GM23338 (cell line): ENCODE results near the gene RAB1A.

GRCh38 chr2:64381930-64382340 lies 72.0 kb upstream of the LGALSL start:
- PRO-cap: no peak
- RAMPAGE, long total RNA: no peak

DNA sequence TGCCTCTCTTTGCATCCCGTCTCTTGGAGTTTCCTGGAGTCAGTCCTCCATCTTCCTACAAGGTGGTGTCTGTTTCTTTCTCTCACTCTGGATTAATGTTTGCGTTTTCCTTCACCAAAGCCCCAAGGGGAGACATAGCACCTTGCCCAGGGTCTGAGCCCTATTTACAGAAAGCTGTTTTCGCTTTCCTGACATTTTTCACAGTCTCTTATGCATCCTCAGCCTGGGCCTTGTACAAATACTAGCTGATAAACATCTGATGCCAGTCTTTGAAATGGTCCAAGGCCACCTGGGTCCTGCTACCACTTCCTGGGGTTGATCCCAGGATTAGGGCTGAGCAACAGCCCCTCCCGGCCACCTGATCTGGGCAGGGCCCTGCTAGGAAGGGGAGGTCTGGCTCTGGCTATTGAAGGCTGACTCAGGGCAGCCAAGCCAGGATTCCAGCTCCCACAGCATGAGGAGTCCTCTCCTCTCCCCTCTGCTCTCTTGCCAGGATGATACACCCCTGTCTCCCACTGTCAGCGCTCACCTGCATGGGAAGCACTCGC lies 53.3 kb upstream of the LGALSL start:
- PRO-cap: no peak
- RAMPAGE, long total RNA: no peak

GRCh38 chr2:64607857-64608470 lies 45.7 kb downstream of the SERTAD2 start:
- PRO-cap: no peak
- RAMPAGE, long total RNA: no peak

DNA sequence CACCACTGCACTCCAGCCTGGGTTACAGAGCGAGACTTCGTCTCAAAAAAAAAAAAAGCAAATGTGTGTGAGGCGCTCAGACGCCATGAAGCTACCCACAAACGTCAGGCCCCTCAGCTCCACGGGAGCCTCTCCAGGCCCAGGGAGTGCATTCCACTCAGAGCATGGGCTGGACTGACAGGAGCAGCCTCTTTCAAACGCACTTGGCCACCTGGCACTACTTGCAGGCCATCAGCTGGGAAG lies 26.9 kb downstream of the SERTAD2 start:
- PRO-cap: no peak
- RAMPAGE, long total RNA: no peak

GRCh38 chr2:64627787-64628115 lies 26.0 kb downstream of the SERTAD2 start:
- PRO-cap: no peak
- RAMPAGE, long total RNA: no peak

DNA sequence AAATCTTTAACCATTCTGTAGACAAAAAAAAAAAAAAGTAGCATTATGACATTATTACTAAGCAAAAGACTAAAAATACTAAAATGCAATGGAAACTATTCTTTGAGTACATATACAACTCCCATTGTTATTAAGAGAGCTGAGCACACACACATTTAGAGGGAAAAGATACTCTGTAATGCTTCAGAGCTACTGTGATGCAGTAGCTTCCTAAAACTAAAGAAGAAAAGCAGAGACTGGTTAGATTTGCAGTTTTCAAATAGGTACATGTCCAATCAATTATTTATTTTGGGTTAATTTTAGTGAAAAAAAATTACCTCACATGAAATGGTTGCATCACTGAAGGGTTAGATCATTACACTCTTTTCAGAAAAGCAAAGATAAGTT lies 25.0 kb upstream of the SERTAD2 start:
- PRO-cap: no peak
- RAMPAGE, long total RNA: no peak

GRCh38 chr2:64812239-64812696 lies 158.6 kb upstream of the SERTAD2 start:
- PRO-cap: no peak
- RAMPAGE, long total RNA: no peak

DNA sequence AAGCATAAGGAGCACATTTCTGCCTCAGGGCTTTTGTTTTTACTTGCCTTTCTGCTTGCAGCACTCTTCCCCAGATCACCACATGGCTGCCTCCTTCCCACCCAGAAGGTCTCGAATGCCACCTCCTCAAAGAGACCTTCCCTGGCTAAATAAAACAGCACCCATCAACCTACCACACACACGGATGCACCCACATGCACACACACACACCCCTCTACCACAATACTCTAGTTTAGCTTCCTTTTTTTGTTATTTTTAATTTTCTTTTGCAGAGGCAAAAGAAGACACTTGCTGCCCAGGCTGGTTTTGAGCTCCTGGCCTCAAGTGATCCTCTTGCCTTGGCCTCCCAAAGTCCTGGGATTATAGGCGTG lies 125.7 kb upstream of the SLC1A4 start:
- PRO-cap: no peak
- RAMPAGE, long total RNA: no peak

DNA sequence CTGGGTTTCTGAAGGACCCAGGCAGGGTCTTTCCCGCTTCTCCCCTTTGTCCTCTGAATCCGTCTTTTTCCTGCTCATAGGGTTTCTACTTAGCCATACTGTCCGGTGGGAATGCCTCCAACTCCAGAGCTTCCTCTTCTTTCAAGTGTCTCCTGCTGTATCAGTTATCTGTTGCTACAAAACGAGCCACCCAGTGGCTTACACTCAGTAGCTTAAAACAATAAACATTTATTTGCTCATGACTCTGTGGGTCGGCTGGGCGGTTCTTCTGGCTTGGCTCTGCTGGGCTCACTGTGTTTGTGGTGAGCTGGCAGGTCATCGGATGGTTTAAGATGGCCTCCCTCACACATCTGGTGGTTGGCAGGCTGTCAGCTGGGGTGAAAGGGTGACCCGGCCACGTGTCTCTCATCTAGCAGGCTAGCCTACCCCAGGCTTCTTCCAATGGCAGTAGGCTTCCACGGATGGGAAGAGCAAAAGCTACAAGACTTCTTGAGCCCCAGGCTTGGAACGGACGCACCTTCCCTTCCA lies 122.4 kb upstream of the SLC1A4 start:
- PRO-cap: no peak
- RAMPAGE, long total RNA: no peak

DNA sequence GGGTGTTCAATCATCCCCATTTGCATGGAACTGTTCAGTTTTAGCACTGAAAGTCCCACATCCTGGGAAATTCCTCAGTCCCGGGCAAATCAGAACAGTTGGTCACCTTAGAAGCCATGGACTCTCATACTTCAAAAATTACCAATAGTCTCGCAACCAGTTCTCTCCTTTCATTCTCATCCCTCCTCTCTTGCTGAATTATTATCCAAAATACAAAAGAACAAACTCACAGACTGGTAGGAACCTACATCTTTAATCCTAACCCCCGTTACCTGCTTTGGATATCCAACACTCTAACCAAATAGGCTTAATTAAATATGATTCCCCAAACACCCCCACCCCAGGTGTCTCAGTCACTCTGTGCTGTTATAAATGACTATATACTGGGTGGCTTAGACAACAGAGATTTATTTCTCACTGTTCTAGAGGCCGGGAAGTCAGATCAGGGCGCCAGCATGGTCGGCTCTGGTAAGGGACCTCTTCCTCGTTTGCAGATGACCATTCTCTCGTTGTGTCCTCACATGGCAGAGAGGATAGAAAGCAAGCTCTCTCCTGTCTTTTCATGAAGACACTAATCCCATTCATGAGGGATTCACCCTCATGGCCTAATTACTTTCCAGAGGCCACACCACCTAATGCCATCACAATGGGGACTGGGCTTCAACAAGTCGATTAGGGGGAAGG lies 57.7 kb upstream of the SLC1A4 start:
- PRO-cap: no peak
- RAMPAGE, long total RNA: no peak

DNA sequence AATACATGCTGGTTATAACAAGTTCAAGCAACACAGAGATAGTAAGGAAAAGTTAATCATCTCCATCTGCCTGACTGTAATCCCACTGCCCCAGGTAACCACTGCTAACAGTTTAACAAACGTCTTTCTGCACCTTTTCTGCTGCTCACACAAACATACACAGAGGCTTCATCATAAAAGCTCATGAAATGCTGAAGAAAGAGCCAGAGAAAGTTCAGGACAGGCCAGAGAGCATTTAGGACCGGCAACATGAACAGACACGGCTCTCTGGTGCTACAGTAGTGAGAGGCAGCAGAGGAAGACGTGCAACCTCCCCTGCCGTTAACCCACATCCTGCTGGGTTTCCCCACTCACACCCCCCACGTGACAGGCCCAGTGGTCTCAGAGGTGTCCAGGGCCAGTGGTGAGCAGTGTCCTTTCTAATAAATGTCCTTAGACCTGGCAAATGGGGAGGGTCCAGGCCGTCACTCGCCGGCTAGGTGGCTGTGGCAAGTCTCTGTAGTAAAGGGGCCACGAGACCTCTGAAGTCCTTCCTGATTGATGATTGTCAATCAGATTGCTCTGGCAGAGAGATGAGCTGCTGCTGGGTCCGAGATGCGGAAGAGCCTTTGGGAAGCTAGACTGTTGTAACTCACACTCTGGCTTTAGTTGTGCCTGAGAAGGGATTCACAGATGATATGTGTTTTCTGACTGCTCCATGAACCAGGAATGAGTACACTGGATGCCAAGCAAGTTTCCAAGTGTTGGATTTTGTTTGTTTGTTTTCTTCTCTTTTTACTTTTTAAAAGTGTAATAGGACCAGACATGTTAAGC lies 42.9 kb upstream of the SLC1A4 start:
- PRO-cap: no peak
- RAMPAGE, long total RNA: no peak

DNA sequence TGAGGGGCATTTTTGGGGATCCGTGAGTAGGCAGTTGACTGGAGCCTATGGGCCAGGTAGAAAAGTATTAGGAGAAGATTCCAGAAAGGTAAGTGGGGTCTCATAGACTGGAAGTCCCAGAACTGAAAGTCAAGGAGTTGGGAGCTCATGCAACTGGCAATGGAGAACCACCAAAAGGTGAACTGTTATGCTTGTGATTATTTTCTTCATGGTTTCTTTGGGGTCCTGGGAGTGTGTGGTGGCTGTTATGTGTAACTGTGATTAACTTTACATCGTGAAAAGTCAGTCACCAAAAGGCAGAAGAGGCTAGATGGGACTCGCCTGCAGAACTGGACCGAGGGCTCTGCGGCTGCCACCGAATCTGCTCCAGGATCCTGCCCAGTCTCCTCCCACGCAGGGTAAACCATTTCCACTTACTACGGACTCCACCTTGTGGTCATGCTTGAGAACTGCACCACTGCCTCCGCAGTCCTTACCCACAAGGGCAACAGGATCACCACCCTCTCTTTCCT lies 15.7 kb upstream of the CEP68 start:
- PRO-cap: no peak
- RAMPAGE, long total RNA: no peak

DNA sequence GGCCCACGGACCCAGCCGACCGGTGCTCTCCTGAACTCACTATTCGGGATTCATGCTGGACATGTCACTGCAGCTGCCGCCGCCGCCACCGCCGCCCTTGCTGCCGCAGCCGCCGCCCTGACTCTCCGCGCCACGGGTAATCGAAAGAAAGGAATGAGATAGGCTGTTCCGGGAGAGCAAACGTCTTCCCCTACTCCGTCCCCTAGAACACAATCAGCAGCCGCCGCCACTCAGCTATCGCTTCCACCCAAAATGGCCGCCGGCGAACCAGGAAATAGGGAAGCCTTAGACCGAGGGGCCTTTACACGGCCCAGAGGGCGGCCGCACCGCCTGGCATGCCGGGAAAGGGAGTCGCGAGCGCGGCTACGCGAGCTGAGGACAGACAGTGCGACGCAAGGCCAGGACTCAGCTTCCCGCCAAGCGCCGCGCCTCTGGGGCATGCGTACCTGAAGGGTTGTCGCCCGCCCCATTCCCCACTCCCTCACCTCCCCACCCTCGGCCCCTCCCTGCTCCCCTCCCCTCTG lies at the start of gene RAB1A:
Gene RAB1A, minus strand, starts transcription at position 254 of the 524 bp plus-strand sequence.
- PRO-cap: bidirectional peak, plus-strand start at position 42 of the sequence, minus-strand start outside the sequence; bidirectional peak, plus-strand start at position 385 of the sequence, minus-strand start at position 275 of the sequence
- RAMPAGE, long total RNA: start-site peak on the minus strand centred at position 174 of the sequence, 170 bp wide, 956 and 185 reads in 2 replicates

DNA sequence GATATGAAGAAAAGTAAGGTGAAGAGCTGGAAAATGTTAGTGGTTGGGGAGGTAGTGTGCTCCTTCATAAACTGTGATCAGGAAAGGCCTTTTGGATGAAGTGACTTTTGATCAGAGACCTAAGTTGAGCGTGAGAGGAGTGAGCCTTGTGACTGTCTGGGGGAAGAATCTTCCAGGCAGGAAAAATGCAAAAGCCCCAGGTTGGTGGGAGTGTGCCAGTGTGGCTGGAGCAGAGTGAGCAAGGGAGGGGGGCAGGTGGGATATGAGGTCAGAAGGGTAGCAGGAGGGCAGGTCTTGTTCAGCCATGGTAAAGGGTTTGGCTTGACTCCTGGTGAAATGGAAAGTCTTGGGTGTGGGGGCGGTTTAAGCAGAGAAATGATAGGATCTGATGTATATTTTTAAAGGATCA lies 38.6 kb downstream of the ACTR2 start:
- PRO-cap: no peak
- RAMPAGE, long total RNA: no peak

DNA sequence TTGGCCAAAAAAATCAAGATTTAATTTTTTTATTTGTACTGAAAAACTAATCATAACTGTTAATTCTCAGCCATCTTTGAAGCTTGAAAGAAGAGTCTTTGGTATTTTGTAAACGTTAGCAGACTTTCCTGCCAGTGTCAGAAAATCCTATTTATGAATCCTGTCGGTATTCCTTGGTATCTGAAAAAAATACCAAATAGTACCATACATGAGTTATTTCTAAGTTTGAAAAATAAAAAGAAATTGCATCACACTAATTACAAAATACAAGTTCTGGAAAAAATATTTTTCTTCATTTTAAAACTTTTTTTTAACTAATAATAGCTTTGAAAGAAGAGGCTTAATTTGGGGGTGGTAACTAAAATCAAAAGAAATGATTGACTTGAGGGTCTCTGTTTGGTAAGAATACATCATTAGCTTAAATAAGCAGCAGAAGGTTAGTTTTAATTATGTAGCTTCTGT lies 42.3 kb downstream of the ACTR2 start:
- PRO-cap: no peak
- RAMPAGE, long total RNA: no peak

DNA sequence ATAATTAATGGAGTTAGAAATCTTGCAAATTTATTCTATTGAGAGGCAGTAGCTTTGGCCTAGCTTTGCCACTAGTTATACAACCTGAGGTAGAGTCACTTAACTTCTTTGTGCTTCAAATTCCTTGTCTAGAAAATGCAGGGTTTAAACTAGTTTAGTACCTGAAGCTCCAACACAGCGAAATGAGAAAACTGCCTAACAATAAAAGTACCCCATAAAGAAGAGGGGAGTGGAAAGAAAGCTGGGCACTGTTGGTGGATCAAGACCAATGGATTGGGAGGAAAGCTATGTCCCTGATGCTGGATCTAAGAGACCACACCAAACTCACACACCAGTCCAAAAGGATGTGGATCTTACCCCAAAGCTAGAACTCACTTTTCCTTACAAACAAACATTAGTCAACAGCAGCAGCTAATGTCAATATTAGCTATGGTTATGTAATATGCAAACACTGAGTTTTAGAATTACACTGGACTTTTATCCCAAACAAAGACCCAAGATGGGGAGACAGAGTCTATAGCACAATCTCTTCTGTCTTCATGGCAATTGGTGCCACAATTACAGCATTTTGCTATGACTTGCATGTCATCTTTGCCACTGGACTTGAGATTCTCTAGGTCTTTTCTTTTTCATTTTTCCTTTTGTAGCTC lies 59.2 kb downstream of the SPRED2 start:
- PRO-cap: no peak
- RAMPAGE, long total RNA: no peak

- PRO-cap: no peak
- RAMPAGE, long total RNA: no peak
Measured at GRCh38 chr2:65382622-65383438, 49.6 kb downstream of the SPRED2 start.

GRCh38 chr2:65395058-65395418 lies 37.4 kb downstream of the SPRED2 start:
- PRO-cap: no peak
- RAMPAGE, long total RNA: no peak

GRCh38 chr2:65429452-65430234 lies 2.8 kb downstream of the SPRED2 start:
- PRO-cap: bidirectional peak, plus-strand start at chr2:65430064, minus-strand start at chr2:65429957
- RAMPAGE, long total RNA: no peak

DNA sequence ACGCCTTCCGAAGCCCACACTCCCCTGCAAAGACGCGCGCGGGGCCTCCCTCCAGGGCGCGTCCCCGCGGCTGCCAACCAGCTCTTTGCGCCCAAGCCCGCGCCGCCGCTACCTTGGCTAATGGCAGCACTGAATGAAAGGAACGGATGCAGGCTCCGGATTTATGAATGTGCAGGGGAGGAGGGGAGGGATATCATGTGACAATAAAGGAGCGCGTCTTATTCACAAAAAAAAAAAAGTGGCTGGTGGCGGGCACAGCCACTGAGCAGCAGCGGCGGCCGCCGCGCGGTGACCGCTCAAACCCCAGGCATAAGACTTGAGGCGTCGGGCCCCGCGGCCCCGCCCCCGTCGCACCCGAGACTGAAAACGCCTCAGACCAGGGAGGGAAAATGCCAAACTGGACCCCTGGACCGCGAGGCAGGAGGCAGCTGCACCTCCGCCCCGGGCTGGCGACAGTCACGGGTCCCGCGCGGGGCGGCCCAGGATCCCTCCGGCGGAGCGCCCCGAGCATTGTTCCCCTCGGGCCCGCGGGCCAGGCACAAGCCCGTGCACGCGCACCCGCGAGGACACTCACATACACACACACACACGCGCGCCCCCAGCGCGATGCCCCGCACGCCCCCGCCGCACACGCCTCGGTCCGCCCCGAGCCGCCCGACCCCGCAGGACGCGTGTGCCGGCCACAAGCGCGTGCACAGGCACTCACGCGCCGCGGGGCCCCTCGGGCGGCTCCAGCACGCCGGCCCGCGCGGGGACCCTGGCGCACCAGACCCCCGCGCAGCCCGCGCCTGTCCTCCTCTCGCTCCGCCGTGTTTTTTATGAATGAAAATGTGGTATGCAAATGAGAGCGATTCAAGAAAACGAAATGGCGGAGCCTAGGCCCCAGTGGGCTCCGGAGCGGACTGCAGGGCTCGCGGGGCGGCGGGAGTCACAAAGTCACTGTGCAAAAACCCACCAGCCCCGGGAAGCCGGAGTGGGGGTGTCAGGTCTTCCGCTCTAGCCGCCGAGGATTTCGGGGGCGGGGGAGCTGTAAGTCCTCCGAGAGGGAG lies 1.4 kb downstream of the SPRED2 start:
- PRO-cap: bidirectional peak, plus-strand start at position 455 of the sequence, minus-strand start at position 135 of the sequence; bidirectional peak, plus-strand start at position 878 of the sequence, minus-strand start at position 820 of the sequence
- RAMPAGE, long total RNA: no peak